Ishikawa (cell line): ENCODE measurements around the gene BTBD6.

DNA sequence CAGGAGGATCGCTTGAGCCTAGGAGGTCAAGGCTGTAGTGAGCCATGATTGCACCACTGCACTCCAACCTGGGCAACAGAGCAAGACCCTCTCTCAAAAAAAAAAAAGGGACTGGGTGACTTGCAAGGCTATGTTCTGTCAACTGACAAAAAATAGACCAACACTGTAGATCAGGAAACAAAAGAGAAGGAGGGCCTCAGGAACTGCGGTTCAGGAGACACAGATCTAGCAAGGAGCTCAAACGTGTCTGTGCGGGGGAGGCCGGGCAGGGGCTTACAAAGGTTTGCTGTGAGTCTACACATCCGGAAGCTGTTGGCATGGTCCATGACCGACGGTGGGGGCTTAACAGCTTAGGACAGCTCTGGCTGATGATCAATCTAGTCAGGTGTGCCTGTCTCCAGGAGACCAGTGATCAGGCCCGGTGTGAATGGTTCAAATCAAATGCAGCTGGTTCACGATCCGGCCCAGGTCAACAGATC, 31.6 kb upstream of the INF2 start:
- RRBS, result 75% methylated on average over 4 of the region's 11 CpGs

GRCh38 chr14:104694537-104695409, 5.4 kb downstream of the INF2 start:
- RRBS, result 9% methylated on average over 3 of the region's 22 CpGs

- RRBS, result no CpG with 5 or more reads among the region's 34 CpGs
These were observed 8.5 kb downstream of the ADSS1 start for GRCh38 chr14:104732094-104733427.

GRCh38 chr14:104735126-104735887, 11.3 kb downstream of the ADSS1 start:
- RRBS, result no CpG with 5 or more reads among the region's 25 CpGs

GRCh38 chr14:104735888-104736925, 12.2 kb downstream of the ADSS1 start:
- RRBS, result 83% methylated on average over 7 of the region's 27 CpGs

DNA sequence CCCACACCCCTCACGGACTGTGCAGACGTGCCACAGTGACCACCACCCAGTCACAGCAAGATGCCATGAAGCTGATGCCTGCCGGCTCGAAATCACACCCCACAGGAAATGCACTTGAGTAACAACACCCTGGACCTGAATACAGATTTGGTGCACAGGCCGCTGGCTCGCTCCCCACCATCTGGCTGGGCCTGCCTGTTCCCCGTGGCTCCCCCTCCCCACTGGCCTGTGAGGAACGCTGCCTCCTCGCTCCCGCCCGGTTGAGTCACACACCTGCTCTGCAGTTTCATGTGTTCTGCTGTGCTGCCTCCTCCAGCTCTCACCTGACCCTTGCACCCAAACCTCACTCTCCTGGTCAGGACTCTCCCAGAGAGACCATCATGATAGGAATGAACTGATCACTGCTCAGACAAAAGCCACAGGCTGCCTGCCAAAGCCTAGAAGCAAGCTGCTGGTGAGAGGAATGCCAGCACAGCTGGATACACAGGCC, 3.9 kb upstream of the SIVA1 start:
- RRBS, result no CpG with 5 or more reads among the region's 11 CpGs

GRCh38 chr14:104865525-104866312, 651 bp downstream of the CEP170B start:
- RRBS, result 1% methylated on average over 44 of the region's 81 CpGs

GRCh38 chr14:104937658-104938852, 13.4 kb downstream of the PLD4 start:
- RRBS, result no CpG with 5 or more reads among the region's 15 CpGs

- RRBS, result 94% methylated on average over 3 of the region's 32 CpGs
These were observed 24.4 kb downstream of the AHNAK2 start for GRCh38 chr14:104953394-104954600.

DNA sequence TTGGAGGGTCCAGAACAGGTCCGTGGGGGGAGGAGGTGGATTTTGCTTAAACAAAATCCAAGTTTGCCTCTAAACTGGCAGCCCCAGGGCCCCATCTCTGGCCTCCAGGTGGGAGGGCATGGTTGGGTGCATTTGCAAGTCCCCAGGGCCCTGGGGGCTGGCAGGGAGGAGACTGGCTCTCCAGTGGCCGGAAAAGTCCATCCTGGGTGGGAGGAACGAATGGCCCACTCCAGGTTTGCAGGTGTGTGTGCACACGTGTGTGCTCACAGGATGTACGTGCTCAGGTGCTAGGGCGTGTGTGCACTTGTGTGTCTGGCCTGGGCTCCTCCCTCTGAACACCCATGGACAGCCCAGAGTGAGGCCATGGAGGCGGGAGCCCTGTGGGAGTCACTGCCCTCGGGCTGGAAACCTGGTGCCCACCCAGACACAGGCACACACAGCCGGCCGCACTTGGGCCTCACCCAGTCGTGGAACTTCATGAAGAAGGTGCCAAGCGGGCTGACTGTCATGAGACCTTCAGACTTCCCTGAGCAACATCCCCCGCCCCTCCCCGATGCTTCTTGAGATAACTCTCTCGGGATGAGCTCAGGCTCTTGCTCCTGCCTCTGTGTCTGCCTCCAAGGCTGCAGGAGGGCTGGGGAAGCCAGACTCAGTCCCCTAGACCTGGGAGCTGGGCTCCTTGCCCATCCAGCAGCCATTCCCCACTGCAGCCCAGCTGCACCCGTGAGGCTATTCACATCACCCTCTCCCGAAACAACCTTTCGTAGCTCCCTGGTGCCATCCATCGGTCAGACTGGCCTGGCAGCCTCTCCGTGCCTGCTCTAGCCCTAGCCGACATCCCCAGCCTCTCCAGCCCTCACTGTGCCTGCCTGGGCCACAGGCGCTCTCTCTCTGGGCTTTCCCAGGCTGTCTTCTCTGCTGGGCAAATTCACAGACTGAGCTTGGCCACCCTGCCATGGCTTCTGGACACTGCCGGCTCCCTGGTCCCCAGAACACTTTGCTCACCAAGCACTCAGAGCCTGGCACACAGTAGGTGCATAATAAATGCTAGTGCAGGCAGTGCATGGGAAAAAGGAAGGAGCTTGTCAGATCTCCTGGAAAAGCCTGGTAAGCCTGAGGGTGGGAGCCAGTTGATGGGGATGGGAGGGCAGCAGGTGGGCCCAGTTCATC, 9.3 kb downstream of the AHNAK2 start:
- RRBS, result no CpG with 5 or more reads among the region's 23 CpGs

- RRBS, result no CpG with 5 or more reads among the region's 6 CpGs
These were observed 1.1 kb downstream of the AHNAK2 start for GRCh38 chr14:104977080-104977483.

DNA sequence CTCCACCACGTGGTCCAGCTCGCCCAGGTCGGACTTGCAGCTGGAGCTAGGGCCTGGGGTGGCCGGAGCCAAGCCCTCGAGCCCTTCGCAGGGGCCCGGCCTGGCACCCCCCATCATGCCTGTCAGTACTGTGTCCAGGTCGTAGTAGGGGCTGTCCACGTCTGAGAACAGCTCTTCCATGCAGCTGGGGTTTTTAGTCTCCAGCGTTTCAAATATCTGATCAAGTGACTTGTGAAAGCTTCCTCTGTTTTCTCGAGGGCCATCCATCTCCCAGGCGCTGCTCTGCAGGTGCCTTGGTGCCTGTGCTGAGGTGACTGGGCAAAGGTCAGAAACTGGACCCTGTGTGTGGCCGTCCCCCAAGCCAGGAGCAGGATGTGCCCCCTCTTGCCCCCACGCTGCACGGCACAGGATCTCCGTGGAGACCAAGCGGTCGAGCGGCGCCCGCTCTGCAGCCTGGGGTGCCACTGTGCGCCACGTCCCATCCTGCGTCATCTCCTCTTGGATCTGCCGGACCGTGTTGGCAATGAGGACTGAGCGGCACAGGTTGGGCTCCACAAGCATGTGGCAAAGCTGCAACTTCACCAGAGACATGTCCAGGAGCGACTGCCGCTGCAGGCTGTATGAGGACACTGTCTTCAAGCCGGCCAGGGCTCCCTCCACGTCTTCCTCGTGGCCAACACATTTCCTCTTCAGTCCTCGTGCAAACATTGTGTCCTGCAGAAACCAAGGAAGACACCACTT, 9.5 kb downstream of the CDCA4 start:
- RRBS, result no CpG with 5 or more reads among the region's 33 CpGs

DNA sequence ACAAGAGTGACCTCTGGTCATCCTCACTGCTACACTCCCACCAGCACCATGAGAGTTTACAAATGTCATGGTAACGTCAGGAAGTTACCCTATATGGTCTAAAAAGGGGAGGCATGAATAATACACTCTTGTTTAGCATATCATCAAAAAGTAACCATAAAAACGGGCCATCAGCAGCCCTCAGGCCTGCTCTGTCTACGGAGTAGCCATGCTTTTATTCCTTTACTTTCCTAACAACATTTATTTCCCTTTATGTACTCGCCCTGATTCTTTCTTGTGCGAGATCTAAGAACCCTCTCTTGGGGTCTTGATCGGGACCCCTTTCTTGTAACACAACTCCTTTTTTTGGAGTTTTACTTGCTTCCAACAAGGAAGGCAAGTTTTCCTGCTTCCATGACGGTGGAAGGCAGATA, 11.8 kb upstream of the CDCA4 start:
- RRBS, result no CpG with 5 or more reads among the region's 7 CpGs

DNA sequence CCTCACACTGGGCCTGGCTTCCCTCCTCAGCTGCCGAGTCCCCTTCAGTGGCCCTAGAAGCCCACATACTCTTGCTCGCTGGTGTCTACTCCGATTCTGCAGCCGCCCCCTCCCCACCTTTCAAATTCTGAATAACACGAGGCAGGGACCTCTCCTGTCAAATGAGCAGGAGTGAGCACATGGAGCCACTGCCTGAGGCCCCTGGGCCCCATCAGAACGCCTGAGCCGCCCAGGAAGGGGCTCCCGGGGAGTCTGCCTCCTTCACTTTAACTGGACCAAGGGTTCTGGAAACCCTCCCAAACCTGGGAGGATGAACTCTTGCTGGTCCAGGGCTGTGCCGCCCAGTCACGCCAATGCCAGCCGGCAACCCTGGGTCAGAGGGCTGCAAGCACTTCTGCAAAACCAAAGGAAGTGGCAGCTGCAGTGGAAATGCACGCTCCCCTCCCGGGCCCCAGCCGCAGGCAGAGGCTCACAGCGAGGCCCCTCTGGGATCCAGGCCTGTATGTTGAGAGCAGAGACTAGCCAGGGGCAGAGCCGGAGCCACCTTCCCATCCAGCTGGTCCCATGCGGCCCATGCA, 4.7 kb downstream of the GPR132 start:
- RRBS, result 95% methylated on average over 10 of the region's 17 CpGs

DNA sequence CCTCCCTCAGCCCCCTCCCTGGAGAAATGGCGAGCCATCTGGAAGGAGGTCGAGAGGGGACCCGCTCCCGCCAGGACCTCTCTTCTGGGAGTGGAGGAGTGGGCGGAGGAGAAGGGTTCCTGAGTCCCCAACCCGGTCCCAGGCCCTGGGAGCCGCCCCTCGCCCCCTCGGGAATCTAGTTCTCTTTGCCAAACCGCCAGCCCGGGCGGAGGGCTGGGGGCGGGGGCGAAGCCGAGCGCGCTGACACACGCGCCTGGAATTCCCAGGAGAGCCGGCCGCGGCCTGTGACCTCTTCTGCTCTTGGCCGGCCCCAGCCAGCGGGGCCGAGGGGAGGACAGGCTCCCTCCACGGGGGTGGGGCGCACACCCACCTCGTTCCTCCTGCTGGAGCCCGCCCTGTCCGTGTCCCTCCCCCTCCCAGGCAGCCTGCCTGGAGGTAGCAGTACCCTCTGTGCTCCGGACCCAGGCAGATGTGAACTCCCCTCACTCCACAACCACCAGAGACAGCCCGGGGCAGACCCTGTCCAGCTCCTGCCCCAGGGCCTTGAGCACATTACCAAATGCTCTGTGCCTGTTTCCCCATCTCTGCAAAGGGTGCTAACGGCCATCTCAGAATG, 23.0 kb upstream of the GPR132 start:
- RRBS, result 22% methylated on average over 17 of the region's 33 CpGs

DNA sequence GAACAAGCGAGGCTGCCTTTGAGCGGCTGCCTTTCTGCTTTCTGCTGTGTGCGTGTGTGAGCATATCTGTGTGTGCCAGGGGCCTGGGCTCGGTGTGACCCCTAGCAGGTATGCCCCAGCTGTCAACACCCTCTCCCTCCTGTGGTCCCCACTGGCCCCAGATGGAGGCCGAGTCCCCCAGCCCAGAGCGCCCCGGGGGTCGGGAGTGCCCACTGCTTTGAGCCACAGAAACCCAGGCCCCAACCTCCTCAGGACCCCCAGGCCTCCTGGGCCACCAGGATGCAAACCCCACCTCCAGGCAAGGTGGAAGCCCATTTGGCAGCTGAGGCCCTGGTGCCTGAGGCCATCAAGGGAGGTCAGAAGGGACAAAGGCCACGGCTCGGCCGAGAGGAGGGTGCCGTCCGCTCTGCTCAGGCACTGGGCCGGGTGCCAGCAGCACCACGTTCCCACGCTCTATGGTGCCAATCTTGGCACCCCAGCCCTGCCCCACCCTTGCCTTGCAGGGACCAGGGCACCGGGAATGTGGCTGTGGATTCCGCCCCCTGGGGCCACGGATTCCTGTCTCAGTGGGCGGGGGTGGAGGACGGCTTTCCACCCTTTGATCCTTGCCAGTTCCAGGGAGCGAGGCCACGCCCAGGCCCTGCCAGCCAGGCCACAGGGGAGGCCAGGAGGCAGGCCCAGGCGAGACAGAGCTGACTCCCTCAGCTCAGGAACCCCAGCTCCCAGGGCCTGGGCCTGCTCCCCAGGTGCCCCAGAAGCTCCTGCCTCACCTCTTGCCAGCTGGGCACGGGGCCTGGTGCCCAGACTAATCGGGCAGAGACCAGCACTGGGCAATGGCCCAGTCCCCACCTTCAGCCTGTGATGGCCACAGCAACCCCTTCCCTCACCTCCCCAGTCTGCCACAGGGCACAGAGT, 26.2 kb upstream of the GPR132 start:
- RRBS, result 2% methylated on average over 4 of the region's 26 CpGs

- RRBS, result 99% methylated on average over 4 of the region's 12 CpGs
These were observed 15.1 kb downstream of the JAG2 start for GRCh38 chr14:105153497-105153894.

DNA sequence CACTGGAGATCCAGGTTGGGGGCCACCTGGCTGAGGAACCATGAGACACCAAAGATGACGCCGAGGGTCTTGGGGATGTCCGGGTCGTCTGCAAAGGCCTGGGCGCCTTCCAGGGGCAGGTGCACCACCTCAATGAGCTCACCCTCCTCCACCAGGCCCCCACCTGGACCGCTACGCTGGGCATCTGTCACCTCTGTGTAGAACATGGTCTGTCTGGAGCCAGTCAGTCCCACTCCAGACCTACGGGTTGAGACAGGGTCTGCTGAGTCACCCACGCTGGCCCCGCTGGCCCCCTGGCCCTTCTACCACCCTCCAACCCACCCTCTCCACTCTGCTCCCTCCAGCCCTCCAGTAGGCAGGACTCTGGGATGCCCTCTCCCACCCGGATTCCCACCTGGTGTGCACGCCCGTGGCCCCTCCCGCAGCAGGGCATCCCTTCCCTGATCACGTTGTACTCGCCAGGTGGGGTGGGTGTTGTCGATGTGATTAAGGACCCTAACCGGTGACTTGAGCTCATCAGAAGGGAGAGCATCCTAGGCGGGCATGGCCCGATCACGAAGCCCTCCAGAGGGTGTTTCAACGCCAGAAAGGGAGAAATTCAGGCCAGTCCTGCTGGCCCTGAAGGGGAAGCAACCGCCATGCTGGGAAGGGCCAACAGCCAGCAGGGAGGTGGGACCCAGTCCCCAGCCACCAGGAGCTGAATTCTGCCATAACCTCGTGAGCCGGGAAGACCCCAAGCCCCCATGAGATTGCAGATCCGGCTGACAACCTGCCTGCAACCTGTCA, 4.6 kb upstream of the JAG2 start:
- RRBS, result 93% methylated on average over 5 of the region's 26 CpGs

GRCh38 chr14:105218850-105219460, 29.4 kb upstream of the BTBD6 start:
- RRBS, result 94% methylated on average over 7 of the region's 33 CpGs

DNA sequence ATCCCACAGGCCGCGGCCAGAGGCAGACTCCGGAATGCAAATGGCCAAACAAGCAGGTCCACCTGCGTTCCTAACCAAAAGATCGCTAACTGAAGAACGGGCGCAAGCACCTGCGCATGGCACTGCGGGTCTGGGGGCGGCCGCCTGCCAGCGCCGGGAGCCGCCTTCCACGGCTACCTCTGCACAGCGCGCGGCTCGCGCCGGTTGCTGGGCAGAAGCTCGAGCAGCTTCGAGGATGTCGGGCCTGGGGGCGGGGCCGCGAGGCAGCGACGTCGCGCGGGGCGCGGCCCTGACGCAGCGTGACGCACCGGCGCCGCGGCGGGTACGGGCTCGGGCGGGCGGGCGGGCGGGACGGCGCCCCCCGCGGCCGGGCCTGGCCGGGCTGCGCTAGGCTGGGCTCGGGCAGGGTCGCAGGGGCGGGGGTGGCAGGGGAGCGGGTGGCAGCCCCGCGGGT, at the start of gene BTBD6:
Gene BTBD6, plus strand, starts transcription at position 295 of the 454 bp plus-strand sequence.
- RRBS, result 1% methylated on average over 33 of the region's 61 CpGs